GM23248 (cell line): Measurements from ENCODE around the genes CHMP2B, CSNKA2IP, OR5H2 and CMSS1.

DNA sequence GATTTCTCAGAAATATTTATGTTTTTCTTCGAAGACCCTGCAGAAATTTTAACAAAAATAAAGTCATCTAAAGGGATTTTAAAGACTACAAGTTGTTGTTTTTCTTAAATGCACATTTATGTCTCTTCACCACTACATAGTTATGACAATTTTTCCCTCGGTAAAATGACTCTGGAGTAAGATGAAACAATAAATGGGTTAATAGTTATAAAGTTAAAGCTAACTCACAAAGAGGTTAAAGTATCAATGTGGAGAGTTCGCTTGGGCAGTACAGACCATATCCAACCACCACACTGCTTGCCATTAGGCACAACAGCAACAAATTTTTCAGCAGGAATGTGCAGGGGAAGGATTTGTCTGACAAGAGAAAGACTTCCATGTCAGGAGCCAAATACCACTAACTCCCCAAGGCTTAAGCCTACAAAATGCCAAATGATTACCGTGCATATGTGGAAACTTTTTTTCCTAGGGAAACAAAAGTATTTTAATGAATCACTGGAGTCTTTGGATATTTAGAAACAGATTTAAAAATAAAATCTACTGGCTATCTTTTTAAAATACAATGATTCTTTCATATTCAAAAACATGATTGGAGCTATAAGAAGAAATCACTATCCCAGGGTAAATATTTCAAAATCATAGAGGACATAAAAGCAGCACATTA, 8.1 kb downstream of the VGLL3 start:
- RAMPAGE, long total RNA = no peak

GRCh38 chr3:86987077-86987833, 3.7 kb downstream of the VGLL3 start:
- RAMPAGE, long total RNA = no peak

DNA sequence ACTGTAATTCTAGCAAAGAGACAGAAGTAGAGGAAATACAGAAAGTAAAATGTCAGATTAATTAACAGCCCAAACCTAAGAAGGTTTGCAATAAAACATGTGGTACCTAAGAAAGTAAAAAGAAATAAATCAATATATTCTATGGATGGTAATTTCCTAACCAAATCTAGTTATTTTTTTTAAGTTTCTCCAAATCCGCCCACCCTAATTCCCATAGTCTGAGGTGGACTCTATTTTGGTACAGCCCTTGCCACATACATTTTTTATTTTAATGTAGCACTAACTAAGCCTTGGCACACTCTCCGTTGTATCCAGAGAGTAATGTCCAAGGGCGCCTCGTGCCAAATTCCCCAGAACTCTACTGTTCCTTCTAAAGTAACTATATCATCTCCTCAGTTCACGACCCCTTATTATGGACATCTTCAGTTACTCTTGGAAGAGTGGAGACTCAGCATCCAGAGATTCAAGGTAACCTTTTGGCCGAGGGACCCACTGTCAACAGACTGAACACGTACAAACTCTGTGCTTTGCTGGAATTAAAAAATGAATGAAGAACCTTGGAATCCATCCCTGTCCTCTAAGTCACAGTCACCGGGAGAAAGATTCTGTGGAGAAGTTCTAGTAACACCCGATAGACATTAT, 1.3 kb downstream of the VGLL3 start:
- RAMPAGE, long total RNA = no peak

GRCh38 chr3:87226963-87228113, at the start of gene CHMP2B:
TSS of gene CHMP2B (plus strand) at chr3:87227309.
- RAMPAGE, long total RNA = start-site peak on the plus strand at chr3:87227307-87227386, 408 and 430 reads in 2 replicates

GRCh38 chr3:88338154-88338665, at the start of gene CSNKA2IP:
TSS of gene CSNKA2IP (plus strand) at chr3:88338456.
- RAMPAGE, long total RNA = no peak

- RAMPAGE, long total RNA = no peak
Measured at GRCh38 chr3:89571030-89571842, 463.8 kb downstream of the EPHA3 start.

DNA sequence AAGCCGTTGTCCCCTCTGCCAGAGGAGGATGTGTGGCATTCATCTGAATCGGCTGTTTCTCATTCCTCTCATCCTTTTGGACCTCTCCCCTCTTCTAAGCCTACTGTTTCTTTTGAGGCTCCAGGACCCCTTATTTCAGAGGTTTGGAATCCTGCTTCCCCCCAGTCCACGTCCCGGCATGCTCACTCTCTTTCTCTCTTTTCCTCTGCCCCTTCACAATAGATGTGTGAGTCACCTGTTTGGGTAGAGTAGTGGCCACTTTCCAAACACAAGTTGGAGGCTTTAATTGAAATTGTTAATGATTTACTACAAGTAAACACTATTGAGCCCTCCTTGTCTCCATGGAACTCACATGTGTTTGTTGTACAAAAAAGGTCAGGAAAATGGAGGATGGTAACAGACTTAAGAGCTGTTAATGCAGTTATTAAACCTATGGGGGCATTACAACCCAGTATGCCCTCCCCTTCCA, 585.9 kb downstream of the NSUN3 start:
- RAMPAGE, long total RNA = no peak

DNA sequence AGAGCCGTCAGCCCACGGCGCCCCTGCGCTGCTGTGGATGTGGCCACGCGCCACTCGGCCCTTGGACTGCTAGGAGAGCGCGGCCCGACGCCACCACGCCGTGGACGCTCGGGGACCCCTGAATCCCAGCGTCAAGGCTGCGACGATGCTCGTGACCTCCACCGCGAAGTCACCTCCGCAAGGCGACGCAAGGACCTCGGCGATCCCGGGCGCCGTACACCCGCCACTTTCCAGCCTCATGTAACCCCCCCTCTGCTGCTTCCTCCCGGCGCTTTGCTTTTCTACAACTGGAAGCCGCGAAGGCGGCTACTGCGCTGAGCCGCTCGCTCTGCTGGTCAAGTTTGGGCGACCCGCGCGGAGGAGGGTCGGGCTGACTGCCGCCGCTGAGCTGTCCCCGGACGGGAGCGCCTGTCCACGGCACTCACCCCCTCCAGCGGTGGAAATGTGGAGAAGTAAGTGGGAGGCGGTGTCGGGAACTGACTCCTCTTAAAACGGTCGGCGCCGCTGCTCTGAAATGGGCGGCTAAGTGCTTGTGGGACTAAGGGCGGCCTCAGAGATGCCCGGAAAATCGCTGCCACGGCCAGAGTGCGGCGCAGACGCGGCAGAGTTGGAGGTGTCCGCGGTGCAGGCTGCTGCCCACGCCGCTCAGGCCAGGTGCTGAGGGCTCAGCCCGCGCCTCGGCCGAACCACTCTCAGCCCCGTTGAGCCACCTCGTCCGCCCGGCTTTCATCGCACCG, 616 bp upstream of the EPHA6 start:
- RAMPAGE, long total RNA = no peak

DNA sequence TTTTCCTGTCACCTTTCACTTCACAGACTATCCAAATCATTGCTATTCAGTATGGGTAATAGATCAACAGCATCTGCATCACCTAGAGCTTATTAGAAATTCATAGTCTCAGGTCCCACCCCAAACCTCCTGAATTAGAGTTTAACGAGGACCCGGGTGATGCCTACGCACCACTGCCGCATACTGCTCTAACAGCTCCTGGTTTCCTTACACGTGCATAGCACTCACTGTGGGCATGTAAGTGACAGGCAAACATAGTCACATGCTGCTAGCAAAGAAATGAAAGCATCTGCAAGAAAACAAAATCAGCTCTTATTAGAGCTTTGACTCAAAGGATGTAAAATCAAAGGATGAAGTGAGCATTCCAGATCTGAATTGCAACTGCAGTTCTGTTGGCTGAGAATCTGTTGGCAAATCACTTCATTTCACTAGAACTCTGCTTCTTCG, 19.0 kb upstream of the RIOX2 start:
- RAMPAGE, long total RNA = no peak

- RAMPAGE, long total RNA = no peak
Measured at GRCh38 chr3:98282188-98282689, at the start of gene OR5H2. TSS of gene OR5H2 (plus strand) at chr3:98282505.

- RAMPAGE, long total RNA = no peak
Measured at GRCh38 chr3:98733014-98733522, 30.1 kb upstream of the ST3GAL6 start.

GRCh38 chr3:98750345-98750949, 12.7 kb upstream of the ST3GAL6 start:
- RAMPAGE, long total RNA = no peak

GRCh38 chr3:98839113-98839702, 62.3 kb downstream of the DCBLD2 start:
- RAMPAGE, long total RNA = no peak

GRCh38 chr3:99640145-99640862, 1.9 kb downstream of the COL8A1 start:
- RAMPAGE, long total RNA = no peak

DNA sequence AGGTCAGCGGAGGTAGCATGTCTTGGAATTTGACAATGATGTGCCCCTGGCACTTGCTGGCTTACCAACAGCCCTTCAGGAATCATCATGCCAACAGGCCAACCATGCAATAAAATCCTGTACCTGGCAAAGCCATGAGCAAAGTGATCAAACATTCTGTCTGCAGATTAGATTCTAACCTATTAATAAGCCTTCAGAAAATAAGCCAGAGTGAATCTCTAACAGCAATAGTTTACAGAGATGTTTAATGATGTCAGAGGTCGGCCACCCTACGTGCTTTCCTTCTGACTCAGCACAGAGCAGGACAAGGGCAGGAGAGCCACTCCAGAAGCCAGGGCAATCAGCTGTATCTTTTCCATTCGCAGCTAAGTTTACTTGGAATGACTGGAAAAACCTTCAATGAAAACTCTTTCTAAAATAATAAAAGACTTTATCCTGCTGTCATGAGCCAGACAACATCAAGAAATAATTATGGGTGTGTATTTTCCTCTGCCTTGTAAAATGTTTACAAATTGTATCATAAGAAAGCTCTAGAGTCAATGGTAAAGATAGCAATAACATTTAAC, 13.2 kb downstream of the COL8A1 start:
- RAMPAGE, long total RNA = no peak

DNA sequence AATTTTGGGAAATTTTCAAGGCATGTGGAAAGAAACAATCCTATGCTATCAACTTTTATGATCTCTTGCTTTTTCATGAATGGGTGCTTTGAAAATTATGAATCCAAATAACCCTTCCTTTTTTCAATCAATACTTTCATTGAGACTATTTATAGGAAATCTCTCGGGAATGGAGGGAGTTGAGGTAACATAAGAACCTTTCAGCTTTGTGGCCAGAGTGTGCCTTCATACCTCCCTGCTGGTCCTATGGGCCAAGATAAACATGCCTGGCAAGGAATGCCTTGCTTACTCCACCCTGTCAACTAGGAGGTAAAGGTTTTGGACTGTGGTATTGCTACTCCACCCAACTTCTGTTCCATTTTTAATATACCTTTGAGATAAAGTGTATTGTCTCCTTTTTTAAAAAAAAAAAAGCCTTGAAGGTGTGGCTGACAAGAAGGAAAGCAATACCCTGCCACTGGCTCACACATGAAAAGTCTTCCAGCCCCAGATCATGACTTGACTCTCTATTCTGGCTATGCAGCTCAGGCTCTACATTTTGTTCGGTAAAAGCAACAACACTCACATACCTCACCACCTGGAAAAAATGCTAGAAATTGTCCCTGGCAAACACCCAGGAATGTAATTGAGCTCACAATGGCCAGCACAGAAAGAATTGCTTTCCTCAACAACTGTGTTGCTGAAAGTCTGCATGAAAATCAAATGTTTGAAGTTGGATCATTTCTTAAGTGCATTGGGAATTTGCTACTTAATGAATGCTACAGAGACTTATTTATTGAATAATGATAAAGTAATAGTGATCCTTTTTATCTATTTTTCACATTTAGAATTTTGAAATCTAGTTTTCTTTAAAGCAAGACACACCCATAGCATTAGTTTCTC, 35.9 kb downstream of the COL8A1 start:
- RAMPAGE, long total RNA = no peak

- RAMPAGE, long total RNA = no peak
Measured at GRCh38 chr3:99684382-99685191, 46.2 kb downstream of the COL8A1 start.

GRCh38 chr3:99795660-99796285, 21.9 kb upstream of the CMSS1 start:
- RAMPAGE, long total RNA = no peak

DNA sequence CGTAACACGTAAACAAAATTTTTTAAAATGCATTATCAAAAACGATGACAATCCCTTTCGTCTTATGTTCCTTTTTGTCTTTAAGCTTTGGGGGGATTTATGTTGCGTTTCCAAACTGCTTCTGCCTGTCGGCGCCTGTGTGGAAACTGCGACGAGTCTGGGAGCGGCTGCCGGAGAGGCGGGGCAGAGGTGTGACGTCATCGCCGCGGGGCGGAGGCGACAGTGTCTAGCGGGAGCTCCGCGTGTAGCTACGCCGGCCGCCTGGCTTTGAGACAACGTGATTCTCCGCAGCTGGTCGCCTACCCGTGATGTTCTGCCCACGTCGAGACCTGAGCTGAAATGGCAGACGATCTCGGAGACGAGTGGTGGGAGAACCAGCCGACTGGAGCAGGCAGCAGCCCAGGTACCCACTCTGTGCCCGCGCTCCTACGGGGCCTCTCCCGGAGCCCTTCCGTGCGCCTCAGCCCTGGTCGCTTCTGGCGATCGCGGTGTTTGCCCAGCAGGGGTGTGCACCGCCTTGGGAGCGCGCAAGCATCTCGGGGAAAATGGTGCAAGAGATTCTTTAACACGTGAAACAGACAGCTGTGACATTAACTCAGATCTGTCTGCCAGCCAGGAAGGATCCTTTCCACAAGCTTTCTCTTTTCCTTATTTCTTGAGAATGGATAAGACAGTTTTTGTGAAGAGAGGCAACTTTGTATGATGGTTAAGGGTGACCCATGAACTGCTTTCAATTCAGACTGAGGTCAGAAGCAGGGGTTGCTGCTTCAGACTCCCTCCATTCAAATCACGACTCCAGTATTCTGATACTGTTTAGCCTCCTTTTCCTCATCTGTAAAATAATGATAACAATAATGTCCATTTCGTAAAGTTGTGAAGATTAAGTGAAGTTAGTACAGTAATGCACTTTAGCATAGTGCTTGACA, at the start of gene CMSS1:
Gene CMSS1 (plus strand): TSS at position 222 of the 926 bp plus-strand sequence.
- RAMPAGE, long total RNA = start-site peak on the plus strand centred at position 234 of the sequence, 77 bp wide, 525 and 528 reads in 2 replicates

DNA sequence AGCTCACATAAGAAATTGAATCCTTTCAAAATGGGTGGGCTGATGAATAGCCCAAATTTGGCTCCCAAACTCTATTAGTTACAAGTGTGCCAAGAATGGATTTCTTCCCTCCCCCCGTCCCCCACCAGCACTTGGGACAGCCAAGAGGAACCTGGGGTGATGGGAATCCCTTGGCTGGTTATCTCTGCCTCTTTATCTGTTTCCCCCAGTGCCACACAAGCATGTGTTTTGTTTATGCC, 28.3 kb downstream of the CMSS1 start:
- RAMPAGE, long total RNA = no peak